ENCODE data around the genes AP5B1, OVOL1, CFL1, C11orf68, PACS1 and CD248.

GRCh38 chr11:65652788-65653862, 9.6 kb downstream of the RELA start:
- PRO-cap, 3 experiments = peak in 3 of 3 experiments; most common plus-strand start chr11:65653054 (in 3); most common minus-strand start chr11:65652958 (in 3)
- RAMPAGE, long total RNA, 4 experiments = no peak in any of the 4 experiments
- RRBS = 1% methylated on average over 7 of the region's 42 CpGs

- PRO-cap, 3 experiments = no peak in any of the 3 experiments
- RAMPAGE, long total RNA, 4 experiments = no peak in any of the 4 experiments
- RRBS = no CpG with 5 or more reads among the region's 6 CpGs
Observed at GRCh38 chr11:65775257-65775801, 5.4 kb downstream of the AP5B1 start.

- PRO-cap, 3 experiments = peak in 3 of 3 experiments; most common plus-strand start chr11:65780131 (in 2)
- RAMPAGE, long total RNA, 4 experiments = no peak in any of the 4 experiments
- RRBS = 12% methylated on average over 11 of the region's 79 CpGs
Observed at GRCh38 chr11:65779429-65780638, 942 bp downstream of the AP5B1 start.

DNA sequence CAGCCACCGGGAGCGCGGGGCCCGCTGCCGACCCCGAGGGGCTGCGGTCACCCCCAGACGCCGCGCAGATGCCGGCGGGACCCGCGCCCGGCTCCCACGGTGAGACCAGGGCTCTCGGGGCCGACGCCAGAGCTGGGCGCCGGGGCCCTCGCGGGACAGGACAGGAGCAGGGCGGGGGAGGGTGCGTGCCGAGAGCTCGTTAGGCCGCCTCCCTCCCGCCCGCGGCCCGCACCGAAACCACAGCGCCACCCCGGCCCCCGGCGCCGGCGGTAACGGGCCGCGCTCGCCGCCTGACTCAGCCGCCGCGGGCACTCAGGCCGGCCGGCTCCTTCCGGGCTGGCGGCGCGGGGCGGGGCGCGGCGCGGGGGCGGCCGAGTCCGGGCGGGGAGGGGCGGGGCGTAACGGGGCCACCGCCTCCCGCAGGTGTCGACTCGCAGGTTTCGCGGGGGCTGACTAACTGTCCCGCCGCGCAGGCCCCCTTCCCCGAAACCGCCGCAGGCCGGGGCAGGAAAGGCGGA, at the start of gene AP5B1:
TSS of gene AP5B1 (minus strand) at position 338 of the 518 bp plus-strand sequence.
- PRO-cap, 3 experiments = peak in 3 of 3 experiments; most common plus-strand start position 401 of the sequence (in 2); most common minus-strand start position 297 of the sequence (in 3)
- RAMPAGE, long total RNA, 4 experiments = no peak in any of the 4 experiments
- RRBS = 2% methylated on average over 44 of the region's 79 CpGs

GRCh38 chr11:65786208-65787273, at the start of gene OVOL1:
OVOL1 (plus strand) TSS chr11:65787063.
- PRO-cap, 3 experiments = no peak in any of the 3 experiments
- RAMPAGE, long total RNA, 4 experiments = no peak in any of the 4 experiments
- RRBS = 5% methylated on average over 87 of the region's 123 CpGs

DNA sequence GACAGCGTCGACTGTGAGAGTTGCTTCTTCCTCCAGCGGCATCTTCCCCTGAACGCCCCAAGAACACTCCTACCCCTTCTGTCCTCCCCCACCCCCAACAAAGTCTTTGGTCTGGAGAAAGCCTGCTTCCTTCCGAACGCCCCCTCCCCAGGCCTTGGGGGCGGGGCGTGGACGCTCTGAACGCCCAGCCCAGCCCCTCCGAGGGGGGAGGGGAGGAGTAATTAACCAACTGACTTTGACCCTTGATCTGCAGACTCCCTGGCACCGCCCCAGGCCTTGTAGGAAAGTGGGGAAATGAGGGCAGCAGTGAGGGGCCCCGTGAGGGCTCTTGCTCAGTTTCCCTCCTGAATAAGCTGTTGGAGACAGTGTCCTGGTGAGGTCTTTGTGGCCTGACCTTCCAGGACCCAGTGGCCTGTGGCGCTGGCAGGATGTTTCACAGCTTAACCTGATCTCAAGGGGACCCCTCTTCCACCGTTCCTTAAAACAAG, 1.5 kb downstream of the OVOL1 start:
- PRO-cap, 3 experiments = no peak in any of the 3 experiments
- RAMPAGE, long total RNA, 4 experiments = no peak in any of the 4 experiments
- RRBS = no CpG with 5 or more reads among the region's 15 CpGs

DNA sequence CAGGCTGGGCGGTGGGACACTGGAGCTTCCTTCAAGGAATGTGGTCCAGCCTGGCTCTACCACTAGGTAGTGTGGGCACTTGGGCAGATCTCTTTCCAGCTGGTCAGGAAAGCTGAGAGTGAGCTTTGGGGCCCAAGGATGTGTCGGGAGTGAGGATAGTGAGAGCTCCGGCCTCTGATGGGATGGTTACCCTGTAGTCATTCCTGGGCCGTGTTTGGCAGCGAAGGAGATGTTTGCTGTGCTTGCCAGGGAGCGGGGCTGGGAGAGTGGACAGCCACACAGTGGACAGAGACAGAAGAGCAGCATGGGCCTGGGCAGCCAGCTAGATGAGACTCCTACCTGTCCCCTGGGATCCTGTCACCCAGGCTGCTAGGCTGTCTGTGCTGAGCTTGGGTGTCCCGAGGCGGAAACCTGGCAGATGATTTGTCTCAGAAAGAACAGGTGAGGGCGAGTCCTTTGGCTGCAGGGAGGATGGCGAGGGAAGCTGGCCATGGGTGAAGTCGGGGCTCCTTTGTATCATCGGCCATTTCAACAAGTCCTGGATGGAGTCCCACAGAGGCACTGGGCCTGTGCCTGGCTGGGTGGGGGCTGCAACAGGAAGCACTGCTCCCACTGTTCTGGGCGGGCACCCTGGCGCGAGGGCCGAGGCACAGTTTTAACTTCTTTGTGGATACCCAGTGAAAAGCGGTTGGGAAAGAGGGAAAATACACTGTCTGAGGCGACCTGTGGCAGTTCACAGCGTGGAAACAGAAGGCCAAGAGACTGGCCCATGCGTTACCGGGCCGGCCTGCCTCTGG, 3.8 kb downstream of the OVOL1 start:
- PRO-cap, 3 experiments = no peak in any of the 3 experiments
- RAMPAGE, long total RNA, 4 experiments = no peak in any of the 4 experiments
- RRBS = no CpG with 5 or more reads among the region's 22 CpGs

DNA sequence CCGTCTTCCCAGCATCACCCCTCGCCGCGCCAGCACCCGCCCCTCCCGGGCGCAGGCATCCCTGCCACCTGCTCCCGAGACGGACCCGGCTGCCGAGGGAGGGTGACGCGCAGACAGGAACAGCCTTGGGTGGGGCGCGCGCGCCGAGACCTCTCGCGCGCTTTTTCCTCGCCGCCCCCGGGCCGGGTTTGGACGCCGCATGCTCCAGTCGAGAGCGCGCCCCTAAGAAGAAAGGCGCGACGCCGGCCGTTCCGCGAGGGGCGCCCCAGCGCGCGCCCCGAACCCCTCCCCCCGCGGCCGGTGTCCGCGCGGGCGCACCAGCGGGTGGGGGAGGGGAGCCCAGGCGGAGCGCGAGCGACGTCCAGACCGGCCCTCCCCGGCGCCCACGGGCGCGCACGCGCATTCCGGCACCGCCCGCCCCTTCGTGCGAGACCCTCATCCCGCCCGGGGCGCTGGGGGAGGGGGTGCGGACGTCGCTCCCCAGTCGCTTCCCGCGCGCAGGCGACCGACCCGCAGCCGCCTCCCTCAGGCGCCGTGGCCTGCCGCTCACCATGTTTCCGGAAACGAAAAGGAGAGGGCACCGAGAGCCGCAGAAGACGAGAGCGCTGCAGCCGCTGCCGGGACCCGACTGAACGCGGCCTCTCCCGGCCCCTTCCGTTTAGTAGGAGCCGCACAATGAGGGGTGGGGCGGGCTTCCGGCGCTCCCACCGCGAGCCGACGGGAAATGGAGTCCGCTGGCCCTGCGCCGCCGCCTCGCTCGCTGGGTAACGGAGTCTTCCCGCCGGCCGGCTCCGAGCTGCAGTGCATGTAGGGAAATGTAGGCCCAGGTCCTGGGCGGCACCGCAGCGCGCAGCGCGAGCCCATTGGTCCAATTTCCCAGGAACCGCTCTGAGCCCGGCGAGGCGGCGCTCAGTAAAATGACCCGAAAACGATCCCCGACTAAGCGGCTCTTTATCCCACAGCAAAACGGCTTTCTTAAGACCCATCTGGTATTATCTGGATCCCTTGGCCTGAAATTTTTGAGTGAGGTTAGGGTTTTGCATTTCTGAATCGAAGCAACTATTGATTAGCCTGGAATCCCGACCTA, at the start of gene CFL1:
TSS of gene CFL1 (minus strand) at position 634 of the 1,087 bp plus-strand sequence.
- PRO-cap, 3 experiments = peak in 3 of 3 experiments; most common plus-strand start position 879 of the sequence (in 2); most common minus-strand start position 634 of the sequence (in 3)
- RAMPAGE, long total RNA, 4 experiments = start-site peak on the minus strand in 4 of 4 experiments, centred at positions 641 to 711 of the sequence, 278 to 4,950 reads per replicate
- RRBS = 1% methylated on average over 92 of the region's 135 CpGs

GRCh38 chr11:65865839-65867308, 6.1 kb downstream of the MUS81 start:
- PRO-cap, 3 experiments = no peak in any of the 3 experiments
- RAMPAGE, long total RNA, 4 experiments = no peak in any of the 4 experiments
- RRBS = 100% methylated on average over 1 of the region's 30 CpGs

- PRO-cap, 3 experiments = no peak in any of the 3 experiments
- RAMPAGE, long total RNA, 4 experiments = no peak in any of the 4 experiments
- RRBS = no CpG with 5 or more reads among the region's 11 CpGs
Observed at GRCh38 chr11:65869582-65870027, 3.0 kb downstream of the EFEMP2 start.

DNA sequence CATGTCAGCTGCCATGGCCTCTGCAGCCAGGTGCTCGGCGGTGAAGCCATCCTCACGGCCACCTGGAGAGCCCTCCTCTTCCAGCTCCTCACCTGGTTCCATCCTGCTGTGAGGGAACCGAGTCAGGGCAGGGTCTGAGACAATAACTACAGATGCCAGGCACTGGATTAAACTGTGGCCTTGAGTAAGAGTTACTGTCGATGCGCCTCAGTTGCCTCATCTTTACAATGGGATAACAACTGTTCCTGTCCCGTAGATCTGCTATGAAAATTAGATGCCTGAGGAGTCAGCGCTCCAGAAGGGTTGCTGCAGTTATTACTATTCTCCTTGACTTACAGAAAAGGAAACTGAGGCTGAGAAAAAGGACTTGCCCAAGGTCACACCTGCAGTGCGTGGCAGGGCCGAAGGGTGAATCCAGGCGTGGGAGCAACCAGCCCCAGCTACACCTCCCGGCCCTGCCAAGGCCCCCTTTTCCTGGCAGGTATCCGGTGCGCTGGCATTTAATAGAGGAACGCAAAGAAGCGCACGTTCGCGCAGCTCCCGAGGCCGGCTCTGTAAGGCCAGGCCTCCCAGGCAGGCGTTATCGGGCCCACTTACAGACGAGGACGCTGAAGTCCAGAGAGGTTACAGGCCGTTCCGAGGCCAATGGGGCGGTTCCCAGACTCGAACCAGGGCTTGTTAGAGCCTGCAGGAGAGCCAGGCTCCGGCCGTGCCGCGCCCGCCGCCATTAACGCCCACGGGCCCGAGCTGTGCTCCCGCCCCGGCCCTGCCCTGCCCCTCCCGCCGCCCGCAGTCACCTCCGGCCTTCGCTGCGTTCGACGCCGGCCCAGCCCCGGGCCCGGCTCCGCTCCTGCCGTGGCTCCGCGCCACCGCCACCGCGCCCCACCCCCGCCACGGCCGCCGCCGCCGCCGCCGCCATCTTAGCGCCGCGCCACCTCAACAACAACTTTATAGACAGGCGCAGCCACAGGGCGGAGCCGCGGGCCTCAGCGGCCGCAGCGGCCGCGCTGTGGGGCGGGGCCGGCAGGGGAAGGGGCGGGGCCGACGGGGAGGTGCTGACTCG, at the start of gene C11orf68:
TSS of gene C11orf68 (minus strand) at position 950 of the 1,063 bp plus-strand sequence.
- PRO-cap, 3 experiments = peak in 3 of 3 experiments; most common plus-strand start position 500 of the sequence (in 2); most common minus-strand start position 729 of the sequence (in 2)
- RAMPAGE, long total RNA, 4 experiments = no peak in any of the 4 experiments
- RRBS = 1% methylated on average over 29 of the region's 84 CpGs

- PRO-cap, 3 experiments = peak in 2 of 3 experiments; most common plus-strand start chr11:66002975 (in 1); most common minus-strand start chr11:66002903 (in 2)
- RAMPAGE, long total RNA, 4 experiments = start-site peak on the plus strand in 3 of 4 experiments, at chr11:66002748-66002819 at its widest, 21 to 86 reads per replicate
- RRBS = no CpG with 5 or more reads among the region's 42 CpGs
Observed at GRCh38 chr11:66002618-66003195, 404 bp downstream of the BANF1 start.

DNA sequence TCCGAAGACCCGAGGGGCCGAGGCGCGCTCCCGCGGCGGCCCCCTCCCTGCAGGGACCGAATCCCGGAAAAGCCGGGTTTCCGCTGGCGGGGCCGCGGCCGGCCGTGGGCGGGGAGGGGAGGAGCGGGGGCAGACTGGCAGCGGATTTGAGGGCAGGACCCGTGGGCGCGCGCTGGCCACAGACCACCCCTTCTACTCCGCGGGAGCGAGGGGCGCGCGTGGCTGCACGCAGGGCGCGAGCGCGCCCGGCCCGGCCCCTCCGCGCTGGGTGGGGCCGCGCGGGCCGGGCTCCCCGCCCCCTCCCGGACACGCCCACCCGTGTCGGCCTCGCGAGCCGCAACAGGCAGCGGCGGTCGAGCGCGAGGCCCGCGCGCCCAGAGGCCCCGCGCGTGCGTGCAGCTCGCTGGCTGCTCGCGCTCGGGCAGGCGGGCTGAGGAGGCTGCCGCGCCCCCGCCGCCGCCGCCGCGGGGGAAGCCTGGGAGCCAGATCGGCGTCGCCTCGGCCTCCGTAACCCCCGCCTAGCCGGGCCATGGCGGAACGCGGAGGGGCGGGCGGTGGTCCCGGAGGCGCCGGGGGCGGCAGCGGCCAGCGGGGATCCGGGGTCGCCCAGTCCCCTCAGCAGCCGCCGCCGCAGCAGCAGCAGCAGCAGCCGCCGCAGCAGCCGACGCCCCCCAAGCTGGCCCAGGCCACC, at the start of gene PACS1:
TSS of gene PACS1 (plus strand) at position 315 of the 691 bp plus-strand sequence.
- PRO-cap, 3 experiments = peak in 3 of 3 experiments; most common plus-strand start position 414 of the sequence (in 2); most common minus-strand start position 49 of the sequence (in 1)
- RAMPAGE, long total RNA, 4 experiments = no peak in any of the 4 experiments
- RRBS = 2% methylated on average over 12 of the region's 103 CpGs

GRCh38 chr11:66126589-66127726, 56.9 kb downstream of the PACS1 start:
- PRO-cap, 3 experiments = peak in 3 of 3 experiments; most common plus-strand start chr11:66126925 (in 1); most common minus-strand start chr11:66126903 (in 3)
- RAMPAGE, long total RNA, 4 experiments = no peak in any of the 4 experiments
- RRBS = 86% methylated on average over 3 of the region's 17 CpGs

DNA sequence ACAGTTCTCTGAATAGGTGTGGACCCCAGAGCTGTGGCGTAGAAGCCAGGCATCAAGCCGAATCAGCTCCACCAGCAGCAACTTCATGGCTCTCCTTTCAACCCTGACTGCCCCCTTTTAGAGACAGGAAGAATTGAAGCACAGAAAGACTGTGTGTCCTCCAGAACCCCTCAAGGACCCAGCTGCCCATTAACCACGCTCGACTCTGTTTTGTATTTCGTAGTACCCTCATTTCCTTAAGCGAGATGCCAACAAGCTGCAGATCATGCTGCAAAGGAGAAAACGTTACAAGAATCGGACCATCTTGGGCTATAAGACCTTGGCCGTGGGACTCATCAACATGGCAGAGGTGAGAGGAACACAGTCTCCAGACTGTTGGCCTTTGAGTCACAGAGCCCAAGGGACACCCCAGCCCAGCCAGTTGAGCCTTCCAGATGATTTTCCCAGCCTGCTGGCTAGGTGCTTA, 46.6 kb upstream of the KLC2 start:
- PRO-cap, 3 experiments = no peak in any of the 3 experiments
- RAMPAGE, long total RNA, 4 experiments = no peak in any of the 4 experiments
- RRBS = no CpG with 5 or more reads among the region's 9 CpGs

DNA sequence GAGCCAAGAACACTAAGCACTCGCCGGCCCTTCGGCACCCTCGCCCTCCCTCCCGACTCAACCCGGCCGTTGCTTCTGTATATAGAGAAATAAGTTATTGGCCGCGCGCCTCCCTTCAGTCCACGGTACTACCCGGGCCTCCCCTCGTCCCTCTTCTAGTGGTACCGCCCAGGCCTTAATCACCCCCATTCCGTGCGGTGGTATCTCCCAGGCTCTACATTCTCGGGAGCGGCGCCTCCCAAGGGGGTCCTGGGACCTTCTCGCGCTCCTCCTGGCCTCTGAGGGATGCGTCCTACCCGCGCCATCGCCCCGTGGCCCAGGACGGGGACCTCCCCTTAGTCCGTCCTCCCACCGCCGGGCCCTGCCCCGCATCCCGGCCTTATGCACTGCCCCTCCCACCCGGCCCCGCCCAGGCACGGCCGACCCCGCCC, 1.2 kb upstream of the RAB1B start:
- PRO-cap, 3 experiments = peak in 3 of 3 experiments; most common minus-strand start position 320 of the sequence (in 2)
- RAMPAGE, long total RNA, 4 experiments = no peak in any of the 4 experiments
- RRBS = 16% methylated on average over 9 of the region's 37 CpGs

GRCh38 chr11:66316941-66317717, at the start of gene CD248:
CD248 (minus strand) TSS chr11:66317044.
- PRO-cap, 3 experiments = peak in 3 of 3 experiments; most common plus-strand start chr11:66317230 (in 2); most common minus-strand start chr11:66317044 (in 3)
- RAMPAGE, long total RNA, 4 experiments = no peak in any of the 4 experiments
- RRBS = 26% methylated on average over 8 of the region's 36 CpGs

DNA sequence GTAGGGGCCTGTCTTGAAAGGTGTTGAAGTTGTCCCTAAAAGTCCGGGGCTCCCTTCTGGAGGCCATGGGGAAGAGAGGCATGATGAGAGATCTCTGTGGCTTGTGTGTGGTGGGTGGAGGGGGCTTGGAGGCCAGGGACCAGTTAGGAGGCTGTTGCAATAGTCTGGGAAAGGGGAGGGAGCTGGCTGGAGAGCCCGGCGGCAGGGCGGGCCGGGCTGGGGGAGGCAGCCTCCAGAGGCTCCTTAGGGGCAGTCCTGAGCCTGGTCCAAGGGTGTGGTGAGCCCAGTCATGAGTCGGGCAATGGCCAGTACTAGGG, 5.8 kb upstream of the CD248 start:
- PRO-cap, 3 experiments = no peak in any of the 3 experiments
- RAMPAGE, long total RNA, 4 experiments = no peak in any of the 4 experiments
- RRBS = no CpG with 5 or more reads among the region's 6 CpGs

- PRO-cap, 3 experiments = no peak in any of the 3 experiments
- RAMPAGE, long total RNA, 4 experiments = no peak in any of the 4 experiments
- RRBS = no CpG with 5 or more reads among the region's 22 CpGs
Observed at GRCh38 chr11:66327809-66329027, 8.0 kb downstream of the RIN1 start.

DNA sequence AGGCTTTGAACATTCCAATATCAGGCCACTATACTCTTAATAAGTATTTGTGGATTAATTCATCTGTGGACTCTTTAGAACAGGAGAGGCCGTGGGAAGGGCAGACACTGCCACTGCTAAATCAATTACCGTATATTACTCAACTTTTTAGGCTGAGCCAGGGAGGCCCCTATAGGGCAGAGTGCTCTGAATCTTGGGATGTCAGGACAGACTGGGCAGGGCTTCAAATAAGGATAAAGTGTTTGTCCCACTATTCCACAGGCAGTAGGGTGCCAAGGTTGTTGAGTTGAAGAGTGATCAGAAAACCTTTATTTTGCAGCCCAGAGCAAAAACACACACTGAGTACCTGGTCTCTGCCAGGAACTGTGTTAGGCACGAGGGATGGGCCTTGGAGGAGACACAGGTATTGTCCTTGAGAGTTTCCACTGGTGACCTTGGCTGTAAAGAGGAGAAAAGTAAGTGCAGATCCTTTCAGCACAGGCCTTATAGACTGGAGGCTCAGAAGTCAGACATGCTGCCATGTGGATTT, 1.7 kb upstream of the B4GAT1 start:
- PRO-cap, 3 experiments = no peak in any of the 3 experiments
- RAMPAGE, long total RNA, 4 experiments = no peak in any of the 4 experiments
- RRBS = no CpG with 5 or more reads among the region's 3 CpGs